GM12878 (cell line): ENCODE data around the gene GPI.

DNA sequence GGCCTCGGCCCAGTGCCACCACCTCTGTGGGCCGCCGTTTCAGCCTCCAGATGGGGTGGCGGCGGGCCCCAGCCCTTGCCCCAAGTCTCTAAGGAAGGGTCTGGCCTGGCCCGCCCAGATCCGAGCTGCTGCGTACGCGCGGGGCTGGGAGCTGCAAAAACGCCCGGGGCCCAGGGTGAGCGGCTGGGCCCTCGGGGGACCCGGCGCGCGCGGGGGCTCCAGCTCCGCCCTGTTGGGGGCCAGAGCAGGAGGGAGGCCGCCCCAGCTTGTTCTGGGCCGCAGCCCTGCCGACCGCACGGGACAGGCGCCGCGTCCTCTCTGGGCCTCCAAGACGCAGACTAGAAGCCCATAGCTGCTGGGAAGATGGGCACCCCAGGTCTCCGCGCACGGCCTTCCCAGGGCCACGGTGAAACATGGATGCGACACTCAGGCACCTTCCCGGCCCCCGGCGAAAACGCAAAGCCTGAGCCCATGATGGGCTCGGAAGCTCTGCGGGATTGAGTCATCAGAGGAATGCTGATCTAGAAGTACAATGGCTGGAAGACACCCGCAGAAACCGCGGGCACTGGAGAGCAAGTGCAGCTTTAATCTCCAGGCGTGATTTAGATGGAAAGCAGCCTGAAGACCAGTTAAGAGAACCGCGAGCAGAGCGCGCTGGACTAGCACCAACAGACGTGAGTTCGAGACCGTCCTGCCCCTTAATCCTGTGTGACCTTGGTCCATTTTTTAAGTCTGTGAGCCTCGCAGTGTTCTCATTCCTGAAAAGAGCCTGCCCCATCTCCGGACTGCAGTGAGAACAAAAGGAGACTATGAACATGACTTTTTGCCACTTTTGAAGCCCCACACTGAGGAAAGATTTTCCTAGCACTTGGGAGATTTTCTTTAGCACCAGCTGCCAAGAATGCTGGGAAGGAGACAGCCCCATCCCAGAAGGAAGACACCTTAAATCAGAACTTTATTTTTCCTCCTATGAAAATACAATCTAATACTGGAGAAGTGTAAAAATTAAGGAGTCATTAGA, 110.4 kb downstream of the KCTD15 start:
- RAMPAGE, long total RNA: no peak
- RRBS, 2 experiments: 3% methylated on average over 4 of the region's 54 CpGs
CAGE:
- cytosol, long polyA minus RNA: no peak
- cytosol, long polyA plus RNA: no peak
- long polyA plus RNA: no peak
- nucleolus, long total RNA: no peak
- nucleus, long polyA plus RNA: no peak
- nucleus, long total RNA: no peak

- RAMPAGE, long total RNA: no peak
- RRBS, 2 experiments: 1 to 2% methylated on average over 4 of the region's 14 CpGs
CAGE:
- cytosol, long polyA minus RNA: no peak
- cytosol, long polyA plus RNA: no peak
- long polyA plus RNA: no peak
- nucleolus, long total RNA: start-site peak on the minus strand at chr19:34172342-34172353, 6 reads
- nucleus, long polyA plus RNA: no peak
- nucleus, long total RNA: no peak
These were observed 137 bp upstream of the LSM14A start for GRCh38 chr19:34172301-34172433.

DNA sequence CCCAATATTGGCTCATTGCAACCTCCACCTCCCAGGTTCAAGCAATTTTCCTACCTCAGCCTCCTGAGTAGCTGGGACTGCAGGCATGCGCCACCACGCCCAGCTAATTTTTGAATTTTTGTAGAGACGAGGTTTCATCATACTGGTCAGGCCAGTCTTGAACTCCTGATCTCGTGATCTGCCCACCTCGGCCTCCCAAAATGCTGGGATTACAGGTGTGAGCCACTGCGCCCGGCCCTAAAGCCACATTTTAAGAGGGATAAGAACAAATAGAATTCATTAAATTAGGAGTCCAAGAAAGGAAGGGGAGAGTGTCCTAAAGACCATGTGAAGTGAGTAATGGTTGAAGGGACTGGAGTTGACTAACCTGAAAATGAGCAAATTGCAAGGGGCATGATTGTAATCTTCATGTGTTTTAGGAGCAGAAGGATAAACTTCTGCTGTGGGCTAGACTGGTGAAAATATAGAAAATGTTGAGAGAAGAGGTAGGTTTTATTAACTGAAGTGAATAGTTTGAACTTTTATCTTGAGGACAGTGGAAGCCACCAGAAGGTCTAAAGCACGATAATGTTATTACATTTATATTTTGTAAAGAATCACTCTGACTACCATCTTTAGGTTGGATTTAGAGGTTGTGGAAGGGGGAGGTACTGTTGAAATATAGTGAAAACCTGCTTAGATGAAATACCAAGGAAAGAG, 35.4 kb downstream of the LSM14A start:
- RAMPAGE, long total RNA: no peak
- RRBS, 2 experiments: no CpG with 5 or more reads among the region's 8 CpGs
CAGE:
- cytosol, long polyA minus RNA: no peak
- cytosol, long polyA plus RNA: no peak
- long polyA plus RNA: no peak
- nucleolus, long total RNA: no peak
- nucleus, long polyA plus RNA: no peak
- nucleus, long total RNA: no peak

GRCh38 chr19:34364705-34365494, at the start of gene GPI:
Gene GPI, plus strand, starts transcription at chr19:34365196.
- RAMPAGE, long total RNA: start-site peak on the plus strand at chr19:34365171-34365242, 972 and 980 reads in 2 replicates
- RRBS, 2 experiments: 2% methylated on average over 33 to 42 of the region's 72 CpGs
CAGE:
- cytosol, long polyA minus RNA: start-site peak on the plus strand at chr19:34365192-34365317, 2,494 reads
- cytosol, long polyA plus RNA: start-site peak on the plus strand at chr19:34365183-34365251, 2,118 and 4,386 reads in 2 replicates
- long polyA plus RNA: start-site peak on the plus strand at chr19:34365195-34365251, 1,576 and 4,915 reads in 2 replicates
- nucleolus, long total RNA: start-site peak on the plus strand at chr19:34365194-34365247, 1,064 reads
- nucleus, long polyA plus RNA: no peak
- nucleus, long total RNA: no peak

GRCh38 chr19:34399674-34400838, 4.1 kb upstream of the PDCD2L start:
- RAMPAGE, long total RNA: no peak
- RRBS, 2 experiments: no CpG with 5 or more reads among the region's 28 CpGs
CAGE:
- cytosol, long polyA minus RNA: no peak
- cytosol, long polyA plus RNA: no peak
- long polyA plus RNA: no peak
- nucleolus, long total RNA: no peak
- nucleus, long polyA plus RNA: no peak
- nucleus, long total RNA: no peak

DNA sequence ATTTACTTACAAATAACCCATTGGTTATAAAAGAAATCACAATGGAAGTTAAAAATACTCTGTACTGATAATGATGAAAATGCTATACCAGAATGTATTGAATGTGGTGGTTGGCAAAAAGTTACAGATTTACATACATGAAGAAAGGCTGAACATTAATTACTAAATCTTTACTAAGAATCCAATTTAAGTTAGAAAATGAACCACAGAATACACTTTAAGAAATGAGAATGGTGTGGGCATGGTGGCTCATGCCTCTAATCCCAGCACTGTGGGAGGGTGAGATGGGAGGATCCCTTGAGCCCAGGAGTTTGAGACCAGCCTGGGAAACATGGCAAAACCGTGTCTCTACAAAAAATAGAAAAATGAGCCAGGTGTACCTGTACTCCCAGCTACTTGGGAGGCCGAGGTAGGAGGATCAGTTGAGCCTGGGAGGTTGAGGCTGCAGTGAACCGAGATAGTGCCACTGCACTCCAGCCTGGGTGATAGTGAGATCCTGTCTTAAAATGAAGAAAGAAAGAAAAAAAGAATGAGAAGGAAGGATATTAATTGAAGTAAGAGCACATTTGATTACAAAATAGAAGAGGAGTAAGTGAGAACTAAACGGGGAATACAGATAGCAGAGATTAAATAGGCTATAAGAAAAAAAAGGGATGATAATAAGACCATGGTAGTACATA, 11.3 kb downstream of the UBA2 start:
- RAMPAGE, long total RNA: no peak
- RRBS, 2 experiments: no CpG with 5 or more reads among the region's 4 CpGs
CAGE:
- cytosol, long polyA minus RNA: no peak
- cytosol, long polyA plus RNA: no peak
- long polyA plus RNA: no peak
- nucleolus, long total RNA: no peak
- nucleus, long polyA plus RNA: no peak
- nucleus, long total RNA: no peak

DNA sequence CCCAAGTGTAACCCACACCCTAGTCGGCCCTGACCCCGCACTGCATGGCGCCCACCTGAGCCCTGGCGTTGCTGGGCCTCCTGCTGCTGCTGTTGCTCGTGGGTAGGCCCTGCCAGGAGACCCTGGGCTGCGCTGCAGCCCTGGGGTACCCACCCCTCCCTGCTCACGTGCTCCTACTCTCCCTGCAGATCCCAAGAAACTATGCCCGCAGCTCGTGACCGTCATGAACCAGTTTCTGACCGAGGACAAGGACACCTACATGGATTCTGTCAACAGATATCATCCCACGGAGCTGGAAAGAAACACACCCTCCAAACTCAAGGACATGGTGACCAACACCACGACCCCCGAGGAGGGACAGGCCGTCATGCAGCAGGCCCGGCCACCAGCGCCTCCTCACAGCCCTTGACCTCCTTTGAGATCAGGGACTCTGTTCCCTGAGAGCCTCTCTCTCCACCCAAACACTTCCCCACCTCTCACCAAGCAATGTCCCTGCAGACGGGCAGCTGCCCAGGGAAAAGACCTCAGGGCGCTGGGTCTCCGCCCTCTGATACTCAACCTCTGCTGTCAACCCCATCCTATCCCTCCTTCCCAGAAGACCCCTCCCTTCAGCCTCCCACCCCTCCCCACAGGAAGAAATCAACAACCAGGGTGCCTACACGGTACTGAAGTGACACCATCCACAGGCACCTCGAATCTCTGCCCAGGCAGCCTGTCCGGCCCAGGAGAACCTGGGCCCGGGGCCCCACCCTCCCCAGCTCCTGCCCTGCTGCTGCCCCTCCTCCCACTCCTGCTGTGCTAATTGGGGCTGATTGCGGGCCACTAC, 10.1 kb downstream of the SCGB2B2 start:
- RAMPAGE, long total RNA: no peak
- RRBS, 2 experiments: no CpG with 5 or more reads among the region's 25 CpGs
CAGE:
- cytosol, long polyA minus RNA: no peak
- cytosol, long polyA plus RNA: no peak
- long polyA plus RNA: no peak
- nucleolus, long total RNA: no peak
- nucleus, long polyA plus RNA: no peak
- nucleus, long total RNA: no peak

DNA sequence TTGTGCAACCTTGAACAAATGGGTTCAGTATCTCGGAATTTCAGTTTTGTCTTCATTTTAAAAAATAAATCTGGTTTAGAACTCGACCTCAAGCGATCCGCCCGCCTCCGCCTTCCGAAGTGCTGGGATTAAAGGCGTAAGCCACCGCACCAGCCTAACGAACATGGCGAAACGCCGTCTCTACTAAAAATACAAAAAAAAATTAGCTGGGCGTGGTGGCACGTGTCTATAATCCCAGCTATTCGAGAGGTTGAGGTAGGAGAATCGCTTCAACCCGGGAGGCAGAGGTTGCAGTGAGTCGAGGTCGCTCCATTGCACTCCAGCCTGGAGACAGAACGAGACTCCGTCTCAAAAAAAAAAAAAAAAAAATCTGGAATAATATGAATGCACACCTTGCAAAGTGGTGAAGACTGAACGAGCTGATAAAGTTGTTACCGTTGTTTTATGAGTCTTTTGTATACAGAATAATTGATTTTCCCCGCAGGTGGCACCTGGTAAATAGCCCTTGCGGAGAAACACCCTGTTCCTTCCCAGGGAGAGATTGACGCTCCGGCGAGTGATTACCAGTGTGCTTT, 691 bp downstream of the ZNF302 start:
- RAMPAGE, long total RNA: no peak
- RRBS, 2 experiments: 94 to over 99% methylated on average over 2 of the region's 29 CpGs
CAGE:
- cytosol, long polyA minus RNA: no peak
- cytosol, long polyA plus RNA: no peak
- long polyA plus RNA: no peak
- nucleolus, long total RNA: no peak
- nucleus, long polyA plus RNA: no peak
- nucleus, long total RNA: no peak

DNA sequence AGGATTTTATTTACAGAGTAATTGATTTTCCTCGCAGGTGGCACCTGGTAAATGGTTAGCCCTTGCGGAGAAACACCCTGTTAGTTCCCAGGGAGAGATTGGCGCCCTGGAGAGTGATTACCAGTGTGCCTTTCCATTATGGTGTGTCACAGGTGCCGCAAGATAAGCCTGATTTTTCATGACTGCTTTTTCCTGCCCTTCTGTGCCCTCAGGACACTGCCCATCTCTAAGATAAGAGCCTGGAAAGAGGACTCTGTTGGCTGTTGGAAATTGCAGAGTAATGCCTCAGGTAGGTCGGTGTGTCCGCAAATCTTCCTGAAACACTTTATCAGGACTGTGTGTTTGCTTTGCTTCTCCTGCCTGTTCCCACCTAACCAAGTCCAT, 707 bp downstream of the ZNF181 start:
- RAMPAGE, long total RNA: no peak
- RRBS, 2 experiments: no CpG with 5 or more reads among the region's 6 CpGs
CAGE:
- cytosol, long polyA minus RNA: no peak
- cytosol, long polyA plus RNA: no peak
- long polyA plus RNA: no peak
- nucleolus, long total RNA: no peak
- nucleus, long polyA plus RNA: no peak
- nucleus, long total RNA: no peak

- RAMPAGE, long total RNA: no peak
- RRBS, 2 experiments: 50 to 60% methylated on average over 5 of the region's 28 CpGs
CAGE:
- cytosol, long polyA minus RNA: no peak
- cytosol, long polyA plus RNA: no peak
- long polyA plus RNA: no peak
- nucleolus, long total RNA: no peak
- nucleus, long polyA plus RNA: no peak
- nucleus, long total RNA: no peak
These were observed 59.8 kb upstream of the ZNF599 start for GRCh38 chr19:34832793-34833221.

DNA sequence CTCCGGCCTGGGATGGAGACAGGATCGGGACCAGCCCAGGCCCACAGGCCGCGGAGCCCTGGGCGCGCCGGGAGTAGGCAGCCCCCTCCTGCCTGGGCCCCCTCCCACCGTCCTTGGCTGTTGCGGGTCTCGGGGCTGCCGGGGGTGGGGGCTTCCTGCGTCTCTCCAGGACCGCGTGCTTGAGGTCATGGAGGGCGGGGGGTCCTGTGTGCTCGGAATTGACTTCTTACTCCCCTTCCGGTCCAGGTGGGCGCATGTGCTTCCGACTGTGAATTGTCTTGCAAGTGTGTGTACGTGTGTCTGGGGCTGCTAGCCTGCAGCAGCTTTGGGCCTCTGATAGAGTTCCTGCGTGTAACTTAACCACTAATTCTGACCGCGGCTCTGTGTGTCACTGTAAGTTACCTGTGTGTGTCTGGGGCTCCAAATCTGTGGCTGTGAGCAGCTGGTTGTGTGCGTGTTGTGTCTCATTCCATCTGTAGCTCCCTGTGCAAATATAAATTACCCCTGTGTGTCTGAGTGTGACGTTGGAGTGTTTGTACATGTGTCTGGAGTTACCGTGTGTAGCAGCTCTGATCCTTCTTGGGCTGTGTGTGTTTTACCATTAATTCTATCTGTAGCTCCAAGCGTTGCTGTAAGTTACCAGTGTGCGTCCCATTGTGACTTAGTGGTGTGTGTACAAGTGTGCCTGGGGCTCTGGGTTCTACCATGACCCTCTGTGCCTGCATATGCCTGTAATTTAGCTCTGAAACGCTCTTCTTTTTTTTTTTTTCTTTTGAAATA, 919 bp downstream of the GRAMD1A start:
- RAMPAGE, long total RNA: no peak
- RRBS, 2 experiments: 2% methylated on average over 11 to 15 of the region's 29 CpGs
CAGE:
- cytosol, long polyA minus RNA: no peak
- cytosol, long polyA plus RNA: no peak
- long polyA plus RNA: no peak
- nucleolus, long total RNA: no peak
- nucleus, long polyA plus RNA: no peak
- nucleus, long total RNA: no peak

GRCh38 chr19:35026670-35026987, 3.6 kb upstream of the SCN1B start:
- RAMPAGE, long total RNA: no peak
- RRBS, 2 experiments: no CpG with 5 or more reads among the region's 3 CpGs
CAGE:
- cytosol, long polyA minus RNA: no peak
- cytosol, long polyA plus RNA: no peak
- long polyA plus RNA: no peak
- nucleolus, long total RNA: no peak
- nucleus, long polyA plus RNA: no peak
- nucleus, long total RNA: no peak

DNA sequence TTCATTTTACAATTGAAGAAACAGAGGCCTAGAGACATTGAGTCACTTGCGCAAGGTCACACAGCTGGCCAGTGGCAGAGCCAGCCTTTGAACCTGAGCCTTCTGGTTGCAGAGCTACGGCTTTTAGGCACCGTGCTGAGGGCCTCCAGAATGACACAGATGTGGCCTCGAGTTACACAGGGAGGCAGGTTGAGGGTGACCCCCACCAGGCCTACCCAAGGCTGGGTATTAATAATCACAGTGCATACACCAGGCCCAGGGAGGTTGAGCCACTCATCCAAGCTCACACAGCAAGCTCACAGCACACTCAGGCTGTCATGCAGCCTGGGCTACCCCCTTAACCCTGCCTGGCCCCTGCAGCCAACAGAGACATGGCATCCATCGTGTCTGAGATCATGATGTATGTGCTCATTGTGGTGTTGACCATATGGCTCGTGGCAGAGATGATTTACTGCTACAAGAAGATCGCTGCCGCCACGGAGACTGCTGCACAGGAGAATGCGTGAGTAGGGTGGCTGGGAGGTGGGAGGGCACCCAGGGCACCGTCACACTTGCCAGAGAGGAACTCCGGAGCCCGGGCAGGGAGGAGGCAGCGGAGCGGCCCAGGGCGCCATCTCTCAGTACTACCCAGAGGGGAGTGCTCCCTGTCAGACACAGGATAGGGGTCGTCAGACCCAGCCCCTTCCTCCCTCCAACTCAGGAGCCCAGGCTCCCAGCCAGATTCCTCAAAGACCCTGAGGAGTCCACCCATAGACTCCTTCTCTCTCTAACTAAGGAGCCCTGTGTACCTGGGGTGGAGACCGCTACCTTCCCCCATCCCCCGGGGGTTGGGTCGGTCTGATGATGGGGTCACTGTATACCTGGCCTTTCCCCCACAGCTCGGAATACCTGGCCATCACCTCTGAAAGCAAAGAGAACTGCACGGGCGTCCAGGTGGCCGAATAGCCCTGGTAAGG, 2.5 kb upstream of the HPN start:
- RAMPAGE, long total RNA: no peak
- RRBS, 2 experiments: no CpG with 5 or more reads among the region's 24 CpGs
CAGE:
- cytosol, long polyA minus RNA: no peak
- cytosol, long polyA plus RNA: no peak
- long polyA plus RNA: no peak
- nucleolus, long total RNA: no peak
- nucleus, long polyA plus RNA: no peak
- nucleus, long total RNA: no peak

DNA sequence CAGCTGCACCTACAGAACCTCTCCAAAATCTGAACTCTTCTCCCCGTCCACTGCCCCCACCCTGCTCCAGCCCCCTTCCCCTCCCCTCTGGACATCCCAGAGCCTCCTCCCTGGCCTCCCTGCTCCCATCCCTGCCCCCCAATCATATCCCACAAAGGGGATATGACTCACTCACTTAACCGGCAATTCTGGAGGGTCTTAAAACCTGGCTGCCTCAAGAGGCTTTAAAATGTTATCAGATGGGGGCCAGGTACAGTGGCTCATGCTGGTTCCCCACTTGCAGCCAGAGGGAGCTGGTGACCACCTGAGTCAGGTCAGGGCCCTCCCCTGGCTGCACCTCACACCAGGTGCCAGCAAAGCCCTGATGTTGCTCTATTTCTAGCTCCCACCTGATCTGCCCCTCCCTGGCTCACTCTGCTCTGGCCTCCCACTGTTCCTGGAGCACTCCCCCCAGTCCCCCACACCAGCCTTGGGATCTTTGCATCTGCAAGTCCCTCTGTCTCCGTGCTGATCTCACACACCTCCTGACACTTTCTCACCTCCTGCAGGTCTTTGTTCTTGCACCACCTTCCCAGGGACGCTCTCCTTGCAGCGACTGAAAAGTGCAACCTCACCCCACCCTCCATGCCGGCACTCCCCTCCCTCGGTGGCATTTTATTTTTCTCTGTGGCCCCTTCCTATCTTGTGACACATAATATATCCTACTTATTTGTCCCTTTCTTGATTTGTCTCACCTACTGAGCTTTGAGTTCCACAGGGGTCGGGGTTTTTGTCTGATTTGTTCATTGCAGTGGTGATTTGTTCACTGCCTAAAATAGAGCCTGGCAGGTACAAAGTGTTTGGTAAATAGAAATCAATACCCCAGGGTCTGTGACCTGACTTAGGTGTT, 14.3 kb downstream of the HPN start:
- RAMPAGE, long total RNA: no peak
- RRBS, 2 experiments: no CpG with 5 or more reads among the region's 8 CpGs
CAGE:
- cytosol, long polyA minus RNA: no peak
- cytosol, long polyA plus RNA: no peak
- long polyA plus RNA: no peak
- nucleolus, long total RNA: no peak
- nucleus, long polyA plus RNA: no peak
- nucleus, long total RNA: no peak

DNA sequence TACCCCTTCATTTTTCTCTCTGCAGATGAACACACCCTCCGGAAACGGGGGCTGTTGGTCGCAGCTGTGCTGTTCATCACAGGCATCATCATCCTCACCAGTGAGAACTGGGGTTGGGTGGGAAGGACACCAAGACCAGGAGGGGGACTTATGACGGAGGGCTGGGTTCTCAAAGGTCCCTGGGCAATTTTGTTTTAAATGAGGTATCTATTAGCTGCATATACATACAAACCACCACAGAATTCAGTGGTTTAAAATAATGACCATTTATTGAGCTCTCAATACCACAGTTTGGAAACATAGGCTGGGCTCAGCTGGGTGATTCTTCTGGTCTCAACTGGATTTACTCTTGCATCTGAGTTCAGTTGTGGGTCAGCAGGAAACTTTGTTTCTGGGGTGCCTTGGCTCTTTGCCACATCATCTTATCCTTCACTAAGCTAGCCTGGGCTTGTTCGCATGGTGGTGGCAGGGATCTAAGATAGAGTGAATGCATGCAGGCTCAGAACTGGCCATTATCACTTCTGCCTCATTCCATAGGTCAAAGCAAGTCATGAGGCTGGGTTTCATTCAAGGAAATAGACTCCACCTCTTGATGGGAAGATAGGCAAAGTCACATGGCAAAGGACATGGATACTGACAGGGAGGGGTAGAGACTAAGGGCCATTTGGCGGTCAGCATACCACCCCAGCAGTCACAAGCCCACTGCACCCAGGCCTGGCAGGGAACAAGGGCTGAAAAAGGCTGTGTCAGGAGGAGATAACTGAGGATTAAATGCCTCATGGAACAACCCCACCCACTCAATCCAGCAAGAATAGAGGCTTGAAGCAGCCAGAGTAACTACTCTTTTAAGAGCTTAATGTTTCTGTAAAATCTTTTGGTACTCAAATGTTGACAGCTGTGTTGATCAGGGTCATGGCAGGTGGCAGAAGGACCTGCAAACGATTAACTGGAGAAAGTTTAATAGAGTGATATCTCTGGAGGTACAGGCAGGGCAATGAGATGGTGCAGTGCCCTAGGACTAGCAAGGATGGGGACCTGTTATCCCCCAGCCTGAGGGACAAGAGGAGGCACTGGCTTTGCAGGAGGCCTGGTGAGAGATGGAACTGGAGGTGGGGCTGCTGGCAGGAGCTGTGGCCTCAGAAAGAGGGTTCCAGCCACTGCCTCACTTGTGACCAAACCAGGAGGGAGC, 12.1 kb downstream of the FXYD5 start:
- RAMPAGE, long total RNA: no peak
- RRBS, 2 experiments: no CpG with 5 or more reads among the region's 7 CpGs
CAGE:
- cytosol, long polyA minus RNA: no peak
- cytosol, long polyA plus RNA: no peak
- long polyA plus RNA: no peak
- nucleolus, long total RNA: no peak
- nucleus, long polyA plus RNA: no peak
- nucleus, long total RNA: no peak

- RAMPAGE, long total RNA: no peak
- RRBS, 2 experiments: 92 to 94% methylated on average over 3 to 4 of the region's 21 CpGs
CAGE:
- cytosol, long polyA minus RNA: no peak
- cytosol, long polyA plus RNA: no peak
- long polyA plus RNA: no peak
- nucleolus, long total RNA: no peak
- nucleus, long polyA plus RNA: no peak
- nucleus, long total RNA: no peak
These were observed 5.9 kb downstream of the LSR start for GRCh38 chr19:35254382-35255506.

- RAMPAGE, long total RNA: no peak
- RRBS, 2 experiments: no CpG with 5 or more reads among the region's 3 CpGs
CAGE:
- cytosol, long polyA minus RNA: no peak
- cytosol, long polyA plus RNA: no peak
- long polyA plus RNA: no peak
- nucleolus, long total RNA: no peak
- nucleus, long polyA plus RNA: no peak
- nucleus, long total RNA: no peak
These were observed 4.1 kb upstream of the USF2 start for GRCh38 chr19:35264567-35265252.

GRCh38 chr19:35267939-35268159, 913 bp upstream of the USF2 start:
- RAMPAGE, long total RNA: no peak
- RRBS, 2 experiments: under 1 to 2% methylated on average over 17 of the region's 33 CpGs
CAGE:
- cytosol, long polyA minus RNA: no peak
- cytosol, long polyA plus RNA: no peak
- long polyA plus RNA: no peak
- nucleolus, long total RNA: no peak
- nucleus, long polyA plus RNA: no peak
- nucleus, long total RNA: no peak

DNA sequence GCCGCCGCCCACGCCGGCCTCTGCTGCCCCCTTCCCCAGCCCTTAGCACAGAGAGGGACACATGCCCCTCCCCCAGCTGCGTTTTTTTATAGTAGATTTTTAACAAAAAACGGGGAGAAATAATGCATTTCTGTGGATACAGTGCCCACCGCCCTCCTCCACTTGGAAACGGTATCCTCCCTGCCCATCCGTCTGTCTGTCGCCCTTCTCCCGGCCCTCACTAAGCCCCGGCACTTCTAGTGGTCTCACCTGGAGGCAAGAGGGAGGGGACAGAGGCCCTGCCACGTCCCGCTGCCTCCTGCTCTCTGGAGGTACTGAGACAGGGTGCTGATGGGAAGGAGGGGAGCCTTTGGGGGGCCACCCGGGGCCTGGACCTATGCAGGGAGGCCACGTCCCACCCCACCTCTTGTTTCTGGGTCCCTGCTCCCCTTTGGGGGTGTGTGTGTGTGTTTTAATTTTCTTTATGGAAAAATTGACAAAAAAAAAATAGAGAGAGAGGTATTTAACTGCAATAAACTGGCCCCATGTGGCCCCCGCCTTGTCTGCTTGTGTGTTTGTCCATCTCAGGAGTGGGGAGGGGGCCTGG, 3.0 kb upstream of the HAMP start:
- RAMPAGE, long total RNA: no peak
- RRBS, 2 experiments: over 99 to 100% methylated on average over 1 to 4 of the region's 17 CpGs
CAGE:
- cytosol, long polyA minus RNA: start-site peak on the plus strand centred at position 96 of the sequence, 34 bp wide, 28 reads
- cytosol, long polyA plus RNA: no peak
- long polyA plus RNA: no peak
- nucleolus, long total RNA: no peak
- nucleus, long polyA plus RNA: no peak
- nucleus, long total RNA: no peak